Spinal cord (tissue), 3 donors: ENCODE data around the gene ASB17.

GRCh38 chr1:74504997-74505671 lies 7.3 kb downstream of the LRRC53 start:
- PRO-cap: no peak
- RAMPAGE, long total RNA: no peak

GRCh38 chr1:74594221-74594591 lies 79.4 kb downstream of the ERICH3 start:
- PRO-cap: no peak
- RAMPAGE, long total RNA: no peak

DNA sequence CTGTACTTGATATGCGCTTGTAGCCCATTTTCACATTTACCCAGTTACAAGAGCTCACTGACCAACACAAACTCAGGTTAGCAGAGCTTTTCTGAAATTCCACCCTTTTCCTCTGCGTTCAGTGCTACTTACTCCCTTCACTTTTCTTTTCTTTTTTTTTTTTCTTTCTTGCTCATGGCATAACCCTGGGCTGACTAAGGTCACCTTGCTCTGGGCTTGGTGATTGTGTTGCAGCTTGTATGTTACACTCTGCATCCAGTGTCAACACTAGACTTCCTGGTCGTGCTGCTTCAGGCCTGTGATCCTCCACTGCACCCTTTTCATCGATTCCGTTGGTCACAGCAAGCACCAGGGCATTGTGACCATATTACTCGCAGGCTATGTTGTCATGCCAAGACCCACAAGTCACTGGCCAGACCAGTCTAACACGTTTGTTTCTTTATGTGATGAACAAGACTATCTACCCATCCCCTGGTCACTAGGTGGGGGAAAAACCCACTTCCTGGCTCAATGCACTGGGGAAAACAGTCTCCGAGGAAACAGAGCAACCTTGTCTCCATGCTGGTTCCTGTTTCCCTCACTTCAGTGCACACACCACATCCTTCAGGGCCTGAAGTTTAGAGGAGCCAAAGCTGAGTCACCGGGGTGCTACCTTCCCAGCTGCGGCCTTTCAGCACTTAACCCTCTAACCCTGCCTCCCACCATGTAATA lies 21.0 kb downstream of the ERICH3 start:
- PRO-cap: no peak
- RAMPAGE, long total RNA: no peak

GRCh38 chr1:74714969-74715199 lies 18.0 kb downstream of the CRYZ start:
- PRO-cap: no peak
- RAMPAGE, long total RNA: no peak

- PRO-cap: no peak
- RAMPAGE, long total RNA: no peak
These were observed 13.8 kb downstream of the CRYZ start for GRCh38 chr1:74718954-74719599.

DNA sequence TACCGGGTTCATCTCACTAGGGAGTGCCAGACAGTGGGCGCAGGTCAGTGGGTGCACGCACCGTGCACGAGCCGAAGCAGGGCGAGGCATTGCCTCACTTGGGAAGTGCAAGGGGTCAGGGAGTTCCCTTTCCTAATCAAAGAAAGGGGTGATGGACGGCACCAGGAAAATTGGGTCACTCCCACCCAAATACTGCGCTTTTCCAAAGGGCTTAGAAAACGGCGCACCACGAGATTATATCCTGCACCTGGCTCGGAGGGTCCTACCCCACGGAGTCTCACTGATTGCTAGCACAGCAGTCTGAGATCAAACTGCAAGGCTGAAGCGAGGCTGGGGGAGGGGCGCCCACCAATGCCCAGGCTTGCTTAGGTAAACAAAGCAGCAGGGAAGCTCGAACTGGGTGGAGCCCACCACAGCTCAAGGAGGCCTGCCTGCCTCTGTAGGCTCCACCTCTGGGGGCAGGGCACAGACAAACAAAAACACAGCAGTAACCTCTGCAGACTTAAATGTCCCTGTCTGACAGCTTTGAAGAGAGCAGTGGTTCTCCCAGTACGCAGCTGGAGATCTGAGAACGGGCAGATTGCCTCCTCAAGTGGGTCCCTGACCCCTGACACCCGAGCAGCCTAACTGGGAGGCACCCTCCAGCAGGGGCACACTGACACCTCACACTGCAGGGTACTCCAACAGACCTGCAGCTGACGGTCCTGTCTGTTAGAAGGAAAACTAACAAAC lies 46.5 kb upstream of the ACADM start:
- PRO-cap: no peak
- RAMPAGE, long total RNA: no peak

GRCh38 chr1:75797697-75798361 lies 1.1 kb downstream of the MSH4 start:
- PRO-cap: no peak
- RAMPAGE, long total RNA: no peak

GRCh38 chr1:75932279-75932600 lies at the start of gene ASB17:
ASB17 (minus strand) TSS chr1:75932404.
- PRO-cap: no peak
- RAMPAGE, long total RNA: no peak

- PRO-cap: no peak
- RAMPAGE, long total RNA: no peak
These were observed 1.2 kb downstream of the ST6GALNAC3 start for GRCh38 chr1:76075455-76076395.

DNA sequence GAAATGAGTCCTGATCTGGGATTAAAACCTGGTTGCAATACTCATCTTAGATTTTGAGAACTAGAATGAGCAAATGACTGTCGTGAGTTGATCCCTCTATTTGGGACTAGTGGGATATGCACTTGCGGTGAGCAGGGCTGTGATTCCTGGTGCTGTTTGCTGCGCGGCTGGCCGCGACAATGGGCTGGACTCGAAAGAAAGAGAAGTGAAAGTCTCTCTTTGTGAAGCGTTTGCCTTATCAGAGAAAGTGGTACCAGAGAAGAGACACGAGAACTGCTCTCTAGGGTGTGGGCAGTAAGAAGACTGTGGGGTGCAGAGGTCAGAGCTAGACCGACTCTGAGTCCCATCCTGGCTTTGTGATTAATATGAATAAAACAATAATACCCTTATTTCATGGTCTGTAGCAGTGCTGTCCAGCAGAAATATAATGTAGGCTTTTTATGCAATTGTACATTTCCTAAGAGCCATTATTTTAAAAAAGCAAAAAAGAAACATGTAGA lies 8.7 kb downstream of the ST6GALNAC3 start:
- PRO-cap: no peak
- RAMPAGE, long total RNA: no peak

- PRO-cap: no peak
- RAMPAGE, long total RNA: no peak
These were observed 79.5 kb downstream of the ST6GALNAC3 start for GRCh38 chr1:76153976-76154518.

DNA sequence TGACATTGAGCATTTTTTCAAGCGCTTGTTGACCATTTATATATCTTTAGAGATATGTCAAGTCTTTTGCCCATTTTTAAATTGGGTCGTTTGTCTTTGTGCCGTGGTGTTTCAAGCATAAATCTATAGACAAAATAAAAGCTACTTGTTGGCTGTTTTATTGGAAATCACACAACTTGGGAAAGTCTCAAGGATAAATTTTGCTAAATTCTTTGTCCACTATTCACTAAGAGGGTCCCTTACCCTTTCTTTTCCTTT lies 385.6 kb downstream of the ST6GALNAC3 start:
- PRO-cap: no peak
- RAMPAGE, long total RNA: no peak

DNA sequence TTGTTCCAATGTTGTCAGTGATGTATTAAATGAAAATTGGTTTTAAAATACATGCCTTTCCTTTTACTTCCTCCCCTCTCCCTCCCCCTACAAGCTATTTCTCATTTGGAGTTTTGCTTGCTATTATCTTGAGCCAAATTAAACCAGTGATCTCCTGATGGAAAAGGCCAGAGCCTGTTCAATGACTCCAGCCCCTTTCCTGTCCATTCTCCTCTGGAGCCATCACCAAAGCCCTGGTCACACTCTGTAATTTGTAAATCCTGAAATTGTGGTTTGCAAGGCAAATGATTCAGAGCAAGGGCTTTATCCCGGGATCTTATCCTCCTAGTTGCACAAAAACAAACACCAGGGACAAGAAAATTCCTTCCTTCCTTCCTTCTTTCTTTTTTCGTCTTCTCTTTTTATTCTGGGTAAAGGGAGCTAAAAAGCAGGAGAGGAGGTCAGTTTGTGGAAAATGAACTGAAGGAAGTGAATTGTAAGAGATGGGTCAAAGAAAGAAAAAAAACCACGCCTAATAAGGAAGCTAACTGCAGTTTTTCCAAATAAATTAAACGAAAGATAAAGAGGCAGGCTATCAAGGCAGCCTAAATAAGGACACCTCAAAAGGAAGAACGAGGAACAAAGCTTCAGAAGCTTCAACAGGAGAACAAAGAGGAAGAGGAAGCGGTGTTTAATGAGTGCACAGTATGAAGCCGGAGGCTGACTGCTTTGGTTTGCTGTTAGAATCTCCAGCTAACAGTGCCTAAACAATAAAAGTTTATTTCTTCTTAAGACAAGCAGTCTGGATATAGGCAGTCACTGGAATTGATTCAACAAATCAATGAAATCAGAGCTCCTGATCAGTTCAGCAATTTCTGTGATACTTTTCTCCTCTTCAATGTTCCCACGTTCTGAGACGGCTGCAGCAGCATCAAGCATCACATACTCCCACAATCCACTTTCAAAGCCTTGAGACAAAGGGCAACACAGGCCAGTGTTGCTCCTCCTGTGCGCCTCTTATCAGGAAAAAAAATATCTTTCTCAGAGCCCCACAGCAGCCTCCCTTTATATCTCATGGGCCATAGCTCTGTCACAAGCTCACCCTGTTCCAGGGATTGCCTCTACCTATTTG lies 365.9 kb upstream of the ST6GALNAC5 start:
- PRO-cap: no peak
- RAMPAGE, long total RNA: no peak

- PRO-cap: no peak
- RAMPAGE, long total RNA: no peak
These were observed 1.8 kb upstream of the AK5 start for GRCh38 chr1:77279908-77280439.

DNA sequence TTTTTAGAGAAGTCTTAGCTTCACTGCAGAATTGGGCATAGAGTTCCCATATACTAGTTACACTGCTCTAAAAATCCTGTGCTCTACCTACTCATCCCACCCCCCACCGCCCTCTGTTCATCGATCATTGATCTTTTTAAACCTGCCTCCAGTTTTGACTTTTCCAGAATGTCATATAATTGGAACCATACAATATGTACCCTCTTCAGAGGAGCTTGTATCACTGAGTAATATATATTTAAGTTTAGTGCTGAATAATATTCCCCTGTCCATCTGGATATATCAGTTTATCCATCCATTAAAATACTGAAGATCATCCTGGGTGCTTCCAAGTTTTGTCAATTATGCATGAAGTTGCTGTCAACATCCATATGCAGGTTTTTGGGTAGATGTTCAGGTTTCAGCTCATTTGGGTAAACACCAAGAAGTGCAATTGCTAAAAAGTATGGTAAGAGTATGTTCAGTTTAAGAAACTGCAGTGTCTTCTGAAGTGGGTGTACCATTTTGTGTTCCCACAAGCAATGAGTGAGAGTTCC lies 124.6 kb downstream of the ZZZ3 start:
- PRO-cap: no peak
- RAMPAGE, long total RNA: no peak

DNA sequence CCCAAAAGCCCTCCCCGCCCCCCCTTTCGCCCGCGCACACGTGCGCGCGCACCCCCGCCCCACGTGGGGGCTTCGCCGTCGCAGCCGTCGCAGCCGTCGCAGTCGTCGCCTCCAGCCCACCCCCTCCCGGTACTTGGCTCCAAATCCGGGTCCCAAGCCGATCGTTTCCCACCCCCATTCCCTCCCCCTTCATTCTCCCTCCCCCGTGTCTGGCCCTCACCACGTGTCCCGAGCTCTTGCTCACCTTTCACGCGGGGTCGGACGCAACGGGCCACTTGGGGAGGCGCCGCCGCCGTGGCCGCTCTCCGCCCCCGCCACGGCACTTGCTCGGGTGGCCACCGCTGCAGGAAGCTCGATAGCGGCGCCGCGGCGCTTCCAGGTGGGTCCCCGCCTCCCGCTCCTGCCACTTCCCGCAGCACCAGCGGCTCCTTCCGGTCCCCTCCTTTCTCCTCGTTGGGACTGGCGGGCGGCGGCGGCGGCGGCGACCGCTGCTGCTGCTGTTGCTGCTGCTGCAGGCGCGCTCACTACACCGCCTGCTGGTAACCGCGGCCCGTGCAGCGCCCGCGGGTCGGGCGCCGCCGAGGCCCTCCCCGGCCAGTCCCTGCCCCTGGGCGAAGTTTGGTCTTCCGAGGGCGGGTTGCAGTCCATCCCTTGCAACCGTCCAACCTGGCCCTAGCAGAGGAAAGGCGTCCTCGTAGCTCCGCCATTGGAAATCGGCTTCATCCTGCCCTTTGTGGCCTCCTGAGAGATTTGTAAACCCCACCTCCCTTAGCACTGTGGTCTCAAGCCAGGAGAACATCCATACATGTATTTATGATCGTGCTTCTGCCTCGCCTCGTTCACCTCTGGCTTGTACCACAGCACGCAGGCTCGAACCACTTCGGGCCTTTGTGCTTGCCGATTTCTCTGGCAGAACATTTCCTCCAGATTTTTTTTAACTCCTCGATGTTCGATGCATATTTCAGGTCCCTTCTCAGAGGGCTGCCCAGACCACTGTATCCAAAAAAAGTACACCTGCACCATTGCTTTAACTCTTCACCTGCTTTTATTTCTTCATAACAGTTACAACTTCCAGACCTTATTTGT lies 903 bp upstream of the ZZZ3 start:
- PRO-cap: no peak
- RAMPAGE, long total RNA: no peak

GRCh38 chr1:77686811-77687555 lies 4.5 kb upstream of the ZZZ3 start:
- PRO-cap: no peak
- RAMPAGE, long total RNA: no peak

DNA sequence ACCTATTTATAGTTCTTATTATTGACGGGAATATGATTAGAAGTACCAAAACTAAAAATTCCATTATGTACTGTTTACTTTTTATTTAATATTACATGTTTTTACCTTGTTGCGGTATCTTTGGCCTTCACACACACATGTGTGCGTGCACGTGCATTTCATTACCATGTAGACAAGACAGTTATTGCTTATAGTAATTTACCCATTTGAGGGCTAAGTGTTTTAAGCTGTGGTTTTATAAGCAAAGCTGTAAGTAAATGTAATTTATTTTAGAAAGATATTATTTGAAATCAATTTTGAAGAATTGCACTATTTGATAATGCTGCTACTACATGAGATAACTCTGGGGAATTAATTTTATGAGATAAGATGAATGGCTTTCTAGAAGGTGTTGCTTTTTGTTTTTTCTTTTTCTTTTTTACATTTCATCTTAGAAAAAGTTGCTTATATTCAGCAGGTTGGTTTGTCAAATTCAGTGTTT lies 11.0 kb upstream of the NEXN start:
- PRO-cap: no peak
- RAMPAGE, long total RNA: no peak

DNA sequence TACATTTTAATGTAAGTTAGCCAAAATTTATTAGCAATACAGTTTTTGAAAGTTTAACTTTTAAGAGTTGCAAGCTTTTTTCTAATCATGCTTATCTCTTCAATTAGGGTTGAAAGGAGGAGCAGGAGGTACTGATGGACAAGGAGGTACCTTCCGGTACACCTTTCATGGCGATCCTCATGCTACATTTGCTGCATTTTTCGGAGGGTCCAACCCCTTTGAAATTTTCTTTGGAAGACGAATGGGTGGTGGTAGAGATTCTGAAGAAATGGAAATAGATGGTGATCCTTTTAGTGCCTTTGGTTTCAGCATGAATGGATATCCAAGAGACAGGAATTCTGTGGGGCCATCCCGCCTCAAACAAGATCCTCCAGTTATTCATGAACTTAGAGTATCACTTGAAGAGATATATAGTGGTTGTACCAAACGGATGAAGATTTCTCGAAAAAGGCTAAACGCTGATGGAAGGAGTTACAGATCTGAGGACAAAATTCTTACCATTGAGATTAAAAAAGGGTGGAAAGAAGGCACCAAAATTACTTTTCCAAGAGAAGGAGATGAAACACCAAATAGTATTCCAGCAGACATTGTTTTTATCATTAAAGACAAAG lies 8.3 kb downstream of the DNAJB4 start:
- PRO-cap: no peak
- RAMPAGE, long total RNA: no peak

DNA sequence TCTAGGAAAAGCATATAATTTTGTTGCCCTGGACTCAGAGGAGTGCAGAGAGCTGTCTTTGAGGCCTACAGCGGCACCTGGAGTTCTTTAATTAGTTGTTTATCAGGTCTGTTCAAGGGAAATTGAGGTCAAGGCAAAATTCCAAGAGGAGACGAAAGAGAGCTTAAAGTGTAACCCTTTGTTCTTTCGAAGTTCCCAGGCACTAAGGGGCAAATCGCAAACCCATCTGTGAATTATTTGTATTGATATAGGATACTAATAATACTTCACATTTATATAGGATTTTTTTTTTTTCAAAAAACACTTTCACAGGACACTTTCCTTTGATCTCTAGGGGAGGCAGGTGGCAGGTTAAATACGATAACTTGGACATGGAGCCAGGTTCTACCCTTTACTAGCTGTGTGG lies 1.5 kb downstream of the GIPC2 start:
- PRO-cap: no peak
- RAMPAGE, long total RNA: no peak